ENCODE data around the genes TMEM69 and MAST2.

GRCh38 chr1:45266129-45266828 lies 59.9 kb upstream of the ZSWIM5 start:
- PRO-cap, 3 experiments: no peak in any of the 3 experiments
- RRBS: no CpG with 5 or more reads among the region's 7 CpGs

DNA sequence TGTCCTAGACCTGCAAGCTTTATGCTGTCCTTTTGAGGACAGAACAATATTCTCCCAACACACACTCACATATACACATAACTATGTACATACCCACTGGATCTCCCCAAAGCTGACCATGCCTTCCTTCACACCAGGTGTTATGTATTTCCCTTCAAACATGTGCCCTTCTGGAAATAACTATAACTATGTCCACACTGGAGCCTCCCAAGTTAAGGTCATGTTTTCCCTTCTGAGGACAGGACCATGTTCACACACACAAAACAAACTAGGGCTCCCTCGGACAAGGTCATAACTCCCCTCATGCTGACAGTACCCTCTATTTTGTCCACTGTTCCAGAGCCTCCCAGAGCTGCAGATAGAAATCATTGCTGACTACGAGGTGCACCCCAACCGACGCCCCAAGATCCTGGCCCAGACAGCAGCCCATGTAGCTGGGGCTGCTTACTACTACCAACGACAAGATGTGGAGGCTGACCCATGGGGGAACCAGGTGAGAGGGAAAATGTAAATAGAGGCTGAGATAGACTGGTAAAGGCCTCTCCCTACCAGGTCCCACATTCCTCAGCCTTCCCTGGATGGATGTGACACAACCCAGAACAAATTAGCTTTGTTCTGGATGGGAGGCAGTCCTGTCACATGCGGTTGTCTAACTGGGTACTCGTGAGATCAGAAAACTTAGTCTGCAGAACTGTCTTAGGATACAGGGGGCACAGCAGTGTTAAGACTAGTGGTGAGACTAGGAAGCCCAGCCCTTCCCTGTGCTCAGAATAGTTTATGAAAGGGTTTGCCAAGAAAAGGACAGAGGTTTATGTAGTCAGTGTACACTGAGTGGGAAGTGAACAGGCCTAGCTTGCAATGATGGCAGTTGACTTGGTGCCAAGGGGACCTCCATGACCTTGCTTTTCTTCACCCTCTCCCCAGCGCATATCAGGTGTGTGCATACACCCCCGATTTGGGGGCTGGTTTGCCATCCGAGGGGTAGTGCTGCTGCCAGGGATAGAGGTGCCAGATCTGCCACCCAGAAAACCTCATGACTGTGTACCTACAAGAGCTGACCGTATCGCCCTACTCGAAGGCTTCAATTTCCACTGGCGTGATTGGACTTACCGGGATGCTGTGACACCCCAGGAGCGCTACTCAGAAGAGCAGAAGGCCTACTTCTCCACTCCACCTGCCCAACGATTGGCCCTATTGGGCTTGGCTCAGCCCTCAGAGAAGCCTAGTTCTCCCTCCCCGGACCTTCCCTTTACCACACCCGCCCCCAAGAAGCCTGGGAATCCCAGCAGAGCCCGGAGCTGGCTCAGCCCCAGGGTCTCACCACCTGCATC lies 8.2 kb downstream of the MMACHC start:
- PRO-cap, 3 experiments: no peak in any of the 3 experiments
- RRBS: 43% methylated on average over 3 of the region's 20 CpGs

- PRO-cap, 3 experiments: no peak in any of the 3 experiments
- RRBS: no CpG with 5 or more reads among the region's 2 CpGs
These were observed 20.1 kb upstream of the CCDC17 start for GRCh38 chr1:45643766-45644481.

- PRO-cap, 3 experiments: no peak in any of the 3 experiments
- RRBS: no CpG with 5 or more reads among the region's 9 CpGs
These were observed 993 bp downstream of the GPBP1L1 start for GRCh38 chr1:45685215-45685864.

DNA sequence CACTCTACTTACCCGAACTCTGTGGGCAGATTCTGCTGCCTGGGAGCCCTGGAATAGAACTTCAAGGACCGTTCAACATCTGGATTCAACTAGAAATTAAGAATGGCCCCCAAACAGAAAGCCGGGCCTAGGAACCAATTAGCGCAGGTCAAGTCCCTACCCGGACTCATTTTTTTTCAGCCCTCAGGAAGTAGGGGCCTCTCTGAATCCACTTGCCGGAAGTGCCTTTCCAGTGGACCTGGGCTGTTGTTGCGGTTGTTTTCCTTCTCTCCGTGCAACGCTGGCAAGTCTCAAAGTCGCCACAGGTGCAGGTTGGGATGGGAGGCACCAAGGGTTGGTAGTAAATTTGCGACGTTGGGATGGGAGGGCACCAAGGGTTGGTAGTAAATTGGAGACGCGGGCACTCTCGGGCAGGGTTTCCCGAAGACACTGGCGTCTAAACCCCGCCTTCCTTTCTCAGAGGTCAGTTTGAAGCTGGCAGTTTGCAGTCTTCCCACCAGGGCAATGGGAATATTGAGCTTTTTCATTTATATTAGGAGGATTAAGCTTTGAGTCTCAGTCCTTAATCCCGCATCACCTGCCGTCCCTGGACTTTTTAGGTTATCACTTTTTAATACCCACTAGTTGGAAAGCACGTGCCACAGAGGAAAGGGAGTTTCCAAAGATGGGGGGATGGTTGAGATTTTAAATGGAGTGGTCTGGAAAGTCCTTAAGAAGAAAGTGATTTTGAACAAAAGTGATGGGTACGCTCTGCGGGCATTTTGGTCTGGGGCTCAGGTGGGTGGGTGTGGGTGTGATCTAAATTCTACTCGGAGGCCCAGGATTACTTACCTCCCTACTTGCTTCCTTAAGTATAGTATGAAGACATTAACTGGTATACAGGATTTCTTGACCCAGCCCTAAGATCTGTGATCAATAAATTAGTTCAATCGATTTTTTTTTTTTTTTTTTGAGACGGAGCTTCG lies at the start of gene TMEM69:
Gene TMEM69, plus strand, starts transcription at position 211 of the 965 bp plus-strand sequence.
- PRO-cap, 3 experiments: peak in 3 of 3 experiments; most common plus-strand start position 211 of the sequence (in 3); most common minus-strand start position 91 of the sequence (in 3)
- RRBS: 4% methylated on average over 2 of the region's 27 CpGs

- PRO-cap, 3 experiments: no peak in any of the 3 experiments
These were observed 14.0 kb downstream of the TMEM69 start for GRCh38 chr1:45702042-45702404.

- PRO-cap, 3 experiments: peak in 3 of 3 experiments; most common plus-strand start chr1:45803582 (in 2); most common minus-strand start chr1:45803479 (in 2)
- RRBS: 1% methylated on average over 4 of the region's 56 CpGs
These were observed at the start of gene MAST2 for GRCh38 chr1:45803271-45803757. Gene MAST2 (plus strand): TSS chr1:45803612.

GRCh38 chr1:45969525-45970366 lies 162.7 kb downstream of the PIK3R3 start:
- PRO-cap, 3 experiments: no peak in any of the 3 experiments
- RRBS: no CpG with 5 or more reads among the region's 3 CpGs

GRCh38 chr1:46526675-46527309 lies 8.5 kb downstream of the TMEM275 start:
- PRO-cap, 3 experiments: no peak in any of the 3 experiments
- RRBS: no CpG with 5 or more reads among the region's 15 CpGs

GRCh38 chr1:46556588-46557208 lies 5.3 kb upstream of the KNCN start:
- PRO-cap, 3 experiments: no peak in any of the 3 experiments
- RRBS: no CpG with 5 or more reads among the region's 7 CpGs

GRCh38 chr1:46643041-46643544 lies 25.1 kb downstream of the ATPAF1 start:
- PRO-cap, 3 experiments: no peak in any of the 3 experiments
- RRBS: no CpG with 5 or more reads among the region's 1 CpG

- PRO-cap, 3 experiments: no peak in any of the 3 experiments
- RRBS: no CpG with 5 or more reads among the region's 4 CpGs
These were observed 2.2 kb downstream of the PDZK1IP1 start for GRCh38 chr1:47187591-47188014.

DNA sequence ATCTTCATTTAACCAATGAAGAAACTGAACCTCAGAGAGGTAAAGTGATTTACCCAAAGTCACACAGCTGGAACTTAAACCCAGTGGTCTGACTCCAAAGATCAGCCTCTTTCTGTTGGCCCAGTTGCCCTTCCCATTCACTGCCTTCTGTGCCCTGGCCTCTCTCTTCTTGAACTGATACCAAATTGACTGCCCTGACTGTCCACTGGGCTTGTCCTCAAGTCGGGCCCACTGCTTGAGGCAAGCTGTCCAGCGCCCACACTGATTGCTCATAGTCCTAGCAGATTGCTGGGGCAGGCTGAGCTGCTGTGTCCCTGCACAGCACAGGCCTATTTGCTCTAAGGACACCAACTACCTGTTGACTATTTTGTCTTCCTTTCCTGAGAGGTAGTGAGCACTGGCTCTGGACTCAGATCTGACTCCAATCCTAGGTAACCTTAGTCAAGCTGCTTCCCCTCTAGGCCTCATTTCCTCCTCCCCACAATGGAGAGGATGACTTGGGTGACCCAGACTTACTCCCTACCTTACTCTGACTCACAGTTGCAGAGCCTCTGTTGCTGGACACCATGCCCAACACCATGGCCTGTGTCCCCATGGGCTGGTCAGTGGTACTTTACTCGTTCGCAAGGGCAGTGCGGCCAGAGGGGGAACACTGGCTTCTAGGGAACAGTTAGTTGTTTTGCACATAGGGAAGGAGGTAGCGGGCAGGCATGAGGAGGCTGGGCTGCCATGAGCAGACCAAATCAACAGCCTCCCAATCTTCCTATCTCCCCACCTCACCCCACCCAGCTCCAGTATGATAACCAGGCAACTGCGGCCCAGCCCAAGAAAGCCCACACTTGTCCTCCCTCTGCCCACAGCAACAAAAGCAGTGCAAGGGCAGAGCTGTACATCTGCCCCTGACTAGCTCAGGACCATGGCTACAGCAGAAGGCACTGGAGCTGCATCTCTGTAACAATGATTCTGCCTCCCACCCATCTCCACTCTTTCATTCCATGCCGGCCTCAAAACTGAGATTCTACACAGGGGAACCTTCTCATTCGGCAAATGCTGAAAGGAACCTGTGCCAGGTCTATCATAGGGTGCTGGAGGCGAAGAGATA lies 18.9 kb downstream of the TAL1 start:
- PRO-cap, 3 experiments: no peak in any of the 3 experiments
- RRBS: no CpG with 5 or more reads among the region's 10 CpGs

- PRO-cap, 3 experiments: no peak in any of the 3 experiments
- RRBS: no CpG with 5 or more reads among the region's 2 CpGs
These were observed 9.8 kb upstream of the STIL start for GRCh38 chr1:47323593-47324277.

DNA sequence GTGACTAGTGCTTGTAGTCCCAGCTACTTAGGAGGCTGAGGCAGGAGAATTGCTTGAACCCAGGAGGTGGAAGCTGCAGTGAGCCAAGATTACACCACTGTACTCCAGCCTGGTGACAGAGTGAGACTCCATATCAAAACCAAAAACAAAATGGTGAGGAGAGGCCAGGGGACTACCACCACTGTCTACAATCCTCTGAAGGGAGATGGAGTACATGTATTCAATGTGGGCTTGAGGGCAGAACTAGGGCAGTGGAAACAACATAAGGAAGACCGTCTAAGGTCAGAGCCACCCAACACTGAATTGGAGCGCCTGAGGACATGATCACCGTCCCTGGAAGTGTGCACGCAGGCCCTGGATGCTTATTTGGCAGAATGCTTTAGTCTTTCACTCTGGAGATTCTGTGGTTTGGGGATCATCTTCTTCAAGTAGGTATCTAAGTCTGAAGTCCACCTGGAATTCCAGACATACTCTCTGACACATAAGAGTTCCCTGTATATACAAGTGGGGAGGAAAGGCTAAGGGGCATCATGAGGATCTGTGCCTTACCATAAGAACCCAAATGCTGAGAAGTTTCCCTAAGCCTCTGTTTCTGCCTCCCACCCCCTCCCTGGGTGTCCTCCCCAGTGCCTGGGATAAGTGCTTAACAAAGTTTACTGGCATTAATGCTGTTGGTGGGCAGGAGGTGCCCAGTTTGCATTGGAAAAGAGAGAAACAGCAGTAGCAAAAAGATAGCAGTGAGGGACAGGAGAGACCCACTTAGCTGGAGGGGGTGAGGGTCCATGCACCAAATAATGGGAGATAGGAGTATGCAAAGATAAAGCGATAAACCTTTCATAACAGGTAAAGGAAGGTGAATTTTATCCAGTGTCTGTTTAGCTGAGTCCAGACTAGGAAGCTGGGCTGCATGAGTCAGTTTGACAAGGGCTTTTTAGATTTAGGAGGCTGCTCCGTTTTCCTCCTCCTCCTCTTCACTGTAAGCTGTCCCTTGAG lies 28.6 kb upstream of the FOXE3 start:
- PRO-cap, 3 experiments: no peak in any of the 3 experiments
- RRBS: no CpG with 5 or more reads among the region's 6 CpGs

DNA sequence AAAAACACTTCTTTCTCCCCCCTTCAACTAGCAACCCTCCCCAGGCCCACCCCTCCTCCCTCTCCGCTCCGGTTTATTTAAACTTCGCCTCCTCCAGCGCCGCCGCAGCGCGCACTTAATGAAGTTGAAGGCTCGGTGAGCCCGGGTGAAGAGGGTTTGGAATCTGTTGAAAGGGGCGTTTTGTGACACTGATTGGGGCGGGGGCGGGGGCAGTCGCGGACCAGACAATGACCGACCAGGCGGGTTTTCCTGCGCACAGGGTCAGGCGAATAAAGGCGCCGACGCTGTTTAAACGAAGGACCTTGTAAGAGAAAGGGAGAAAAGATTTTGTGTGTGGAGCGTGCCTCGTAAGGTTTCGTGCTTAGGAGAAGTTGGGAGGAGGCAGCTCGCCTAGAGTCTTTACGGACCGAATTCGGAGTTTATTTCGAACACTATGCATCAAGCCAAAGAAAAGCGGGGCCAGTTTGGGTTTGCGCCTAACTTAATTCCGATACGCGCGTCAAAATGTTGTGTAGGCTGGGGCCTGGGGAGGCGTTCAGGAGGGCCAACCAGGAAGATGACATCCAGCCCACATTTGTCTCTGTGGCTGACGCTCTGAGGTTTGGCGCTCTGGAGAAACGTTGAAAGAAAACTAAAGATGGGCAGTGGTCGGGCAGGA lies 6.3 kb downstream of the FOXD2 start:
- PRO-cap, 3 experiments: no peak in any of the 3 experiments
- RRBS: 37% methylated on average over 9 of the region's 42 CpGs

DNA sequence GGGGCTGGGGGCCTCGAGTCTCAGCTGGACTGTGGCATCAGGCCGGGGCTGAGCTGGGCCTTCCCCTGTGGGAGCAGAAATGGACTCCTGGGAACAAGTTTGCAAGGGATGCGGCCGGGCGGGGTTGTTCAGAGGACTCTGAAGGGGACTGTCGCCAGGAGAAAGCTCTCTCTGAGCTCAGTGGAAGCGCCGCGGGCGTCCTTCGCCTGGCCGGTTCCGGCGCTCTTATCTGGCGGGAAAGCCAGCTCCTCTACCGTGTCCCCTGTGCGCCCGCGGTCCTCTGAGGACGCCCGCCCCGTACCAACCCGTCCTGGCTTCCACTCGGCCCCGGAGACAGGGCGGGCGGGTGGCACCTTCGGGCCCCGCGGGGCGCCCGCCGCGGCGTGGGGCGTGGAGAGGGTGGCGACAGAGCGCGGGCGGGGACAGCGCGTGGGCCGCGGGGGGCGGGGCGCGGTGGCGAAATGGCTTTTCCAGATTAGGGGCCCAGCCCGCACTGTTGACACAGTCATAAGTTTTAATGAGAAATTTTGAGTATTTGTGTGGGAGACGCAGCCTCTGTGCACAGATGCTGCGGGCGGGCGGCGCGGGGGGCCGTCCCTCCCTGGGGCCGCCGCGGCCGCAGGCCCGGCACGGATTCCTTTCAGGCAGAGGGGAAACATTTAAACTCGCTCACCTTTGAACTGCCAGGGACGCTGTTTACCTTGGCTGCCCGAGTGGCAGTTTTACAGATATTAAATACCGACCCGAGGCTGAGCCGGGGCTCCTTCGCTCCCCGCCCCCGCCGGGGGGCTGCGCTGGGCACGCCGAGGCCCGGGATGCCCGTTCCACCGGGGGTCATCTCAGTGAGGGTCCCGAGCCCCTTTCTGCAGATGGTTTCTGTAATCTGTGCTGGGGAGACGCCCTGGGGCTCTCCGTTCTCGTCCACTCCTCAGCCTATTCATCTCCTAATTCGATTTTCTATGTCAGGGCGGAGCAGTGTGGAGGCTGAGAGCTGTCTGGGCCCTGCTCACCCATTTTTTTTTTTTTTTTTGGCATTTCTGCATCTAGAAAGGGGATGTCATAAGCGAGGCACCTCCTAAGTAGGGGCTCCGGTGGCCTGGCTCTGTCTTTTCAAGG lies 70.4 kb downstream of the FOXD2 start:
- PRO-cap, 3 experiments: no peak in any of the 3 experiments
- RRBS: 5% methylated on average over 20 of the region's 86 CpGs

- PRO-cap, 3 experiments: no peak in any of the 3 experiments
- RRBS: 16% methylated on average over 21 of the region's 38 CpGs
These were observed 95.6 kb downstream of the FOXD2 start for GRCh38 chr1:47533430-47533863.

GRCh38 chr1:47817617-47818297 lies 179.4 kb downstream of the TRABD2B start:
- PRO-cap, 3 experiments: no peak in any of the 3 experiments
- RRBS: no CpG with 5 or more reads among the region's 20 CpGs

DNA sequence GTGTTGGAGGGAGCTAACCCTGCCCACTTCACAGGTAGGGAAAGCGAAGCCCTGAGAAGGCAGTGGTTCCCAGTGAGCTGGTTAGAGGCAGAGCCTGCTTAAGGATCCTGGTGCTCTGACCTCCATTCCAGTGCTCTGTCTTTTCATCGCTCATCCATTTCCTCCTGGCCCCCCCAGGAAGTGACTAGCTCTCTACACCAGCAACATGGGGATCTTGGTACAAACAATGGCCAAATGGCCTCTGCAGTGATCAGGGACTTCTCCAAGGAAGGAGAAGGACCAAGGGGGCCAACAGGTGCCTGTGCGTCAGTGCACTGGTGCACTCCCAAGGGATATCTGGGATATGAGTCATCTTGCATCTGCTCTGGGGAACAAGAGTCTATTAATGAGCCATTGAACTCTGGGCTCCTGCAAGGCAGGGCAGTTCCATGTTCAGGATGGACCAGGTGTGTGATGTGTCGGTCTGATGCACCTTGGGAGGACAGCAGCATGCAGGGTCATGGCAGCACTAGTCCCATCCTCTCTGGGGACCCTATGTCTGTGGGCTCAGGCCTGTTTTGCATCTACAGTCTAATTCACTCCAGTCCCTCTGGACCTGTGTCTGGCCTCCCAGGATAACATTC lies 125.4 kb downstream of the TRABD2B start:
- PRO-cap, 3 experiments: no peak in any of the 3 experiments
- RRBS: no CpG with 5 or more reads among the region's 4 CpGs

All from breast (tissue), 4 donors.